Measurements from ENCODE around the gene PEX7.

GRCh38 chr6:136822037-136822651 lies at the start of gene PEX7:
Gene PEX7, plus strand, starts transcription at chr6:136822592.
- RRBS, 2 experiments, result 2 to 9% methylated on average over 10 of the region's 31 CpGs

DNA sequence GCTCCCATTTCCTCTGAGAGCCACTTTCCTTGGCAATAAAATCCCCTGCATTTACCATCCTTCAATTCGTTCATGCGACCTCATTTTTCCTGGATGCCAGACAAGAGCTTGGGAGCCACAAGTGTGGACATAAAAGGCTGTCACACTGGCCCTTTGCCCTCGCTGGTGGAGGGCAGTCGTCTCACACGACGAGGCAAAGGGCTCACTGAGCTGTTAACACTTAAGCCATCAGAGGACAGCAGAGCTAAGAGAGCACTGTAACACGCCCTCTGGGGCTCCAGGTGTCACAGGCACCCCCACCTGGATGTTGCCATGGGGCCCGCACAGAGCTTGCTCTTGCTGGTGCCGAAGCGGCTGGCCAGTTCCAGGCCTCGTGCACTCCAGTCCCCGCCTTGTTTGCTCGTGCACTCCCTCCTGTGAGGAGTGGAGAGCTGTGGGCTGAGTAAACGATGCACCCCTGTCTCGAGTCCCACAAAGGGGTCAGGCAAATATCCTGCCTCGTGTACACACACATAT lies 37.3 kb downstream of the SLC35D3 start:
- RRBS, 2 experiments, result no CpG with 5 or more reads among the region's 16 CpGs

DNA sequence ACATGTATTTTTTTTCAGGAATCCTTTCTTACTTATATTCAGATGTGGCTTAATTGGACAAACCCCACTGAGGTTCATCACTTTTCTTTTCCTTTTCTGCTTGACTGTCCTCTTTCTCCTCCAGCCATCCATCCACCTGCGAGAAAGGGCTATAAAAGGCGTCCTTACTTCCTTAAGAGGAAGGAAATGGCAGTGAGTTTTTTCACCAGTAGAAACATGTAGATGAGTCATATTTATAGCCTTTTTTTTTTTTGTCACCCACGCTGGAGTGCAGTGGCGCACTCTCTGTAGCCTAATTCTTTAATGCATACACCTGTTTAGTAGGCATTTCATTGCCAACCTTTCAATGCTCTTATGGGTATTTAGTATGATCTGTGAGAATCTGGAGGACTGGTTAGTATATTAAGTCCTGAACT lies 15.3 kb upstream of the IFNGR1 start:
- RRBS, 2 experiments, result no CpG with 5 or more reads among the region's 4 CpGs

- RRBS, 2 experiments, result no CpG with 5 or more reads among the region's 2 CpGs
Observed at GRCh38 chr6:137378054-137378315, 116.2 kb downstream of the OLIG3 start.

GRCh38 chr6:137387281-137388005 lies 106.8 kb downstream of the OLIG3 start:
- RRBS, 2 experiments, result no CpG with 5 or more reads among the region's 13 CpGs

GRCh38 chr6:137414740-137414962 lies 79.5 kb downstream of the OLIG3 start:
- RRBS, 2 experiments, result no CpG with 5 or more reads among the region's 5 CpGs

DNA sequence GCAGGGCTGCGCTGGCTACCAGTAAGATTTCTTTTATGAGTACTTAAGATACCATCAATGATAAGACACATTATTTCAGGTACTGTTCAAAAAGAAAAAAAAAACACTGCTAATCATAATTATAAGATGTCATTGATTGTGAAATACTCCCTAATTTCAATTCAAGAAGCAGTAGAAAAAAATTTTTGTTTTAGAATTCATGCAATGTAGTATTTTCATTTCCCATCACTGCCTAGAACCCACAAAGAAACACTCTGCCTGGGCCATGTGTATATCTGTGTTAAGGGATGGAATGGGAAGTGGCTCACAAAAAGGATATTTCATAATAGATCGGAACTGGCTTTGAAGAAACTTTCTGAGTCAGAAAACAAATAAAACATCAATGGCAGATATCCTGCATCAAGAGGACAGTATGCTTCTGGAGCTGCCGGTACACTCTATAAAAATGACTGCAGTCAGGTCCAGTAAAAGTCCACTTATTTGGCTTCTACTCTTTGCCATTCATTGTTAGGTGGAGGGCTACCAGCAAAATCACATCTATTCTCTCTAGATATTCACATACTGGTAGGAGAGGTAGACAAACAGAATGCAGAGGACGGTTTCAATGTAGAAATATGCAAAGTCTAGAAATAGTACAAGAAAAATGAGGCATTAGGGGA lies 135.0 kb upstream of the TNFAIP3 start:
- RRBS, 2 experiments, result no CpG with 5 or more reads among the region's 4 CpGs

DNA sequence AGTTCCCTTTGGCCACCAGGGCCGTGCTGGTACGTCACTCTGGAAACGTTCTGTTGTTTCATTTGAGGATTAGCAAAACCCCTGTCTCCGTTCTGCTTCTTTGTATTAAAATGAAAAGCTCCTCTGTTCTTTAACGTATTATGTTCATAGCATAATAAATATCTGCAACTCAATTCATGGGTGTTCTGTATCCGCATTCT lies 90.2 kb upstream of the TNFAIP3 start:
- RRBS, 2 experiments, result no CpG with 5 or more reads among the region's 6 CpGs

- RRBS, 2 experiments, result 90 to 93% methylated on average over 8 of the region's 27 CpGs
Observed at GRCh38 chr6:137881052-137881904, 14.2 kb downstream of the TNFAIP3 start.

- RRBS, 2 experiments, result no CpG with 5 or more reads among the region's 2 CpGs
Observed at GRCh38 chr6:137928407-137928879, 61.4 kb downstream of the TNFAIP3 start.

DNA sequence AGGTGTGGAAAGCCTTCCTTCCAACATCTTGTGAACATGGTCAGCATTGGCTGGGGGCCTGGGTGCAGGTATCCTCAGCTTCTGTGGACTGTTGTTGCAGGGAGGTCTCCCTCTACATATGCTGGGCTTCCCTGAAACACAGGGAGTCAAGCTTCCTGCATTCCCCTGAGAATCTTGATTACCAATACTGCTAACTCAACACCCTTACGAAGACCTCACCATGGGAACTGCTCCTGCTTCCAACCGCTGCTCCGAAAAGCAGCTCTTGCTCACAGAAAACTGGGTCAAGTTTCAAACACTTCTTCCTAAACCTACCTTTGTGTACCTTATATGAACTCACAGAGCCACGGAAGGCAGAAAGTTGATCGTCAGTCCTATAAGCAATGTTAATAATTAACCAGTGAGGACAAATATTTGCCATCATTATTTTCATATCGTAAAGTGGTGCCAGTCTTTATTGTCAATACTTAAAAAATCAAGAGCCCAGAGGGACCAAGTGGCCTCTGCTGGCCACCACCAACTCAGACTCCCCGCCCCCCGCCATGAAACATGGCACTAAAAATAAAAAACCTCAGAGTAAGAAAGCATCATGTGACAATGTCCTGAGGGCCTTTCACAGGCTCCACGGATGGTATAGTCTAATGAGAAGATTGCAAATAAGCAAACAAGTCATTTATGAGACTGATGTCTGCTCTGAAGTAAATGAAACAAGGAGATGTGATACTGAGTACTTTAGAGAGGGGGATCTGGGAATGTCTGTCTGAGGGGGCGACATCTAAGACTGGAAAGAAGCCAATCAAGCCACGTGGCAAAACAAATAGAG lies 9.0 kb upstream of the PBOV1 start:
- RRBS, 2 experiments, result no CpG with 5 or more reads among the region's 11 CpGs

GRCh38 chr6:138424114-138424805 lies 20.2 kb downstream of the HEBP2 start:
- RRBS, 2 experiments, result 95 to 98% methylated on average over 9 of the region's 40 CpGs

GRCh38 chr6:138571587-138573010 lies 72.8 kb upstream of the NHSL1 start:
- RRBS, 2 experiments, result no CpG with 5 or more reads among the region's 37 CpGs

GRCh38 chr6:139136887-139137444 lies 2.1 kb downstream of the HECA start:
- RRBS, 2 experiments, result no CpG with 5 or more reads among the region's 7 CpGs

GRCh38 chr6:139153894-139154856 lies 19.3 kb downstream of the HECA start:
- RRBS, 2 experiments, result no CpG with 5 or more reads among the region's 5 CpGs

DNA sequence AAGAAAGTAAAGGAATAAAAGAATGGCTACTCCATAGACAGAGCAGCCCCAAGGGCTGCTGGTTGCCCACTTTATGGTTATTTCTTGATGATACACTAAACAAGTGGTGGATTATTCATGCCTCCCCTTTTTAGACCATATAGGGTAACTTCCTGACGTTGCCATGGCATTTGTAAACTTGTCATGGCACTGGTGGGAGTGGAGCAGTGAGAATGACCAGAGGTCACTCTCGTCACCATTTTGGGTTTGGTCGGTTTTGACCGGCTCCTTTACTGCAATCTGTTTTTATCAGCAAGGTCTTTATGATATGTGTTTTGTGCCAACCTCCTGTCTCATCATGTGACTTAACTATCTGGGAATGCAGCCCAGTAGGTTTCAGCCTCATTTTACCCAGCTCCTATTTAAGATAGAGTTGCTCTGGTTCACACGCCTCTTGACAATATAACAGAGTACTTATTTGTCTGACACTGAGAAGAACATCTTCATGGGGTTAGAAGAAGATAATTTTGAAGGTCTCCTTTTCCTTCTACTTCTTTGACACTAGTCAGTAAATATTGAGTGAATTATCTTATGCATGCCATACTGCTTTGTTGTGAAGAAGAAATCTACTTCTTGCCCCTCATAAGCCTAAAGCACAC lies 22.2 kb downstream of the HECA start:
- RRBS, 2 experiments, result no CpG with 5 or more reads among the region's 5 CpGs

DNA sequence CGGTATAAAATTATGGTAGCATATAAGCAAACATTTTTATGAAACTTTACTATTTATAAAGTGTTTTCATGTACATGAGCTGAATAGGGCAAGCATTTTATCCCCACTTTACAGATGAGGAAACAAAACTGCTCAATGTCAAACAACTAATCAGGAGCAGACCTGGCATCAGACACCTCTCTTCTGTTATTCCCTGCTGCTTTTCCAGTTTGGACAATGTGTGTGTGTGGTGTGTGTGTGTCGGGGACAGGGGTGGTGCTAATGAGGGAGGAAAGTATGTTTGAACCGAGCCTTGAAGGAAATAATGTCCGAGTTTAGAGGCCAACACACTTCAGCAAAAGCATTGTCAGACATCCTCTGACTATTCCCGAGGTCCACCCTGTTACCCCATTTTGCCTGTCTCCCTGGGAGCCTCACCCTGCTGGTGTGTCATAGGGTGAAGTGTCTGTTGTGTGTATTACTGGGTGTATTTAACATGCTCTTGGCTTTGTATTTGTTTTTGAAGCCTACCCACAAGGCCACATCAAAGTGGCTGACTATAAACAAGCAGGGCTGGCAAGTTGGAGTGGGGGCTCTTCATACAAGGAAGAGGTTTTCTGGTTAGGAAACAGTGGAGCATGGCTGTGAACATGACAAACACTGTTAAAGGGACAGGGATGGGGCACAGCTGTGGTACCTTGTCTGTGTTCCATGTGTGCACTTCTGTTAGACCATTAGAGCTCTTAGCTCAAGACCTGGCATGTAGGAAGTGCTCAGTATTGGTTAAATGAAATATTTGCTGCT lies 26.1 kb downstream of the HECA start:
- RRBS, 2 experiments, result no CpG with 5 or more reads among the region's 5 CpGs

DNA sequence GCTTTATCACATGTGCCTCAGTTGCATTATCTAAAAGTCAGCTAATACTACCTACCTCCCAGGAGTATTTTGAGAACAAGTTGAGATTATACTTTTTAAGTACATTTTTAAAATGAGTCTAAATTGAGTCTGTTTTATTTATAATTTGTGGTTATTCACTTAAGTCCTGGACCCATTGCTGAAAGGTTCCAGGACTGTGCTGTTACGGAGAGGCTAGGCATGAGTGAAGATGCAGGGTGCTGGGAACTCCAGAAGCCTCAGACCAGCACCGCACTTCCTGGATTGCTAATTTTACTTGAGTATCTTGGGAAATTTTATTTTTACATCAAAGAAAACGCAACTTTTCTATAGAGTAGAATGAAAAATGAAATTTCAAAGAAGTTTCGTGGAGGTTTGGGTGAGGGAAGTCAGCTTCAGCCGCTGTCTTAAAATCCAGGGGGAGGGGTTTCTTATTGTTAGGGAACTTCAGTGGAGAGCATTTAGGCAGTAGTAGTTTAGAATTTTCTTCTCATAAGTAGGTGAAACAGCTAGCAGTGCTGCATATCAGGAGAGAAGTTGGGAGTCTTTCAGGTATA lies 41.4 kb downstream of the HECA start:
- RRBS, 2 experiments, result no CpG with 5 or more reads among the region's 5 CpGs

- RRBS, 2 experiments, result no CpG with 5 or more reads among the region's 10 CpGs
Observed at GRCh38 chr6:139176917-139178008, 42.4 kb downstream of the HECA start.

GRCh38 chr6:139178124-139178575 lies 43.3 kb downstream of the HECA start:
- RRBS, 2 experiments, result no CpG with 5 or more reads among the region's 3 CpGs